ENCODE data around the genes FXN, TJP2 and PTAR1.

- PRO-cap = no peak
Observed at GRCh38 chr9:68904160-68904994, 109.5 kb downstream of the PRKACG start.

- PRO-cap = no peak
Observed at GRCh38 chr9:68950155-68950689, 63.7 kb downstream of the PRKACG start.

- PRO-cap = no peak
Observed at GRCh38 chr9:68973684-68974089, 40.2 kb downstream of the PRKACG start.

GRCh38 chr9:69035617-69036349 lies at the start of gene FXN:
FXN (plus strand) TSS chr9:69035752.
- PRO-cap = bidirectional peak, plus-strand start at chr9:69035752, minus-strand start at chr9:69035923

DNA sequence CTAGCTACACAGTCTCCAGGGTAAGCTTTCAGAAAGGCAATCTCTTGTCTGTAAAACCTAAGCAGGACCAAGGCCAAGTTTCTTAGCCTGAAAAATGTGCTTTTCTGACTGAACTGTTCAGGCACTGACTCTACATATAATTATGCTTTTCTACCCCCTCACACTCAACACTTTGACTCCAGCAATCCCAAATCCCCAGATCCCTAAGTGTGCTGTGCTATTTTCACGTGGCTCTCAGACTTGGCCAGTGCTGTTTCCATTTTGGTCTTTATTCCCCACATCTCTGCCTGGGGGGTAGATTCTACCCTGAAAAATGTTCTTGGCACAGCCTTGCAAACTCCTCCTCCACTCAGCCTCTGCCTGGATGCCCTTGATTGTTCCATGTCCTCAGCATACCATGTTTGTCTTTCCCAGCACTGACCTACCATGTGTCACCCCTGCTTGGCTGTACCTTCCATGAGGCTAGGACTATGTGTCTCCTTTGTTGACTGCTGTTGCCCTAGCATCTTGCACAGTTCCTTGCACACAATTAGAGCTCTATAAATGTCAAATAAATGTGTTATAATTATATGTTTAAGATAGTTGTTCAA lies 43.0 kb downstream of the FXN start:
- PRO-cap = no peak

DNA sequence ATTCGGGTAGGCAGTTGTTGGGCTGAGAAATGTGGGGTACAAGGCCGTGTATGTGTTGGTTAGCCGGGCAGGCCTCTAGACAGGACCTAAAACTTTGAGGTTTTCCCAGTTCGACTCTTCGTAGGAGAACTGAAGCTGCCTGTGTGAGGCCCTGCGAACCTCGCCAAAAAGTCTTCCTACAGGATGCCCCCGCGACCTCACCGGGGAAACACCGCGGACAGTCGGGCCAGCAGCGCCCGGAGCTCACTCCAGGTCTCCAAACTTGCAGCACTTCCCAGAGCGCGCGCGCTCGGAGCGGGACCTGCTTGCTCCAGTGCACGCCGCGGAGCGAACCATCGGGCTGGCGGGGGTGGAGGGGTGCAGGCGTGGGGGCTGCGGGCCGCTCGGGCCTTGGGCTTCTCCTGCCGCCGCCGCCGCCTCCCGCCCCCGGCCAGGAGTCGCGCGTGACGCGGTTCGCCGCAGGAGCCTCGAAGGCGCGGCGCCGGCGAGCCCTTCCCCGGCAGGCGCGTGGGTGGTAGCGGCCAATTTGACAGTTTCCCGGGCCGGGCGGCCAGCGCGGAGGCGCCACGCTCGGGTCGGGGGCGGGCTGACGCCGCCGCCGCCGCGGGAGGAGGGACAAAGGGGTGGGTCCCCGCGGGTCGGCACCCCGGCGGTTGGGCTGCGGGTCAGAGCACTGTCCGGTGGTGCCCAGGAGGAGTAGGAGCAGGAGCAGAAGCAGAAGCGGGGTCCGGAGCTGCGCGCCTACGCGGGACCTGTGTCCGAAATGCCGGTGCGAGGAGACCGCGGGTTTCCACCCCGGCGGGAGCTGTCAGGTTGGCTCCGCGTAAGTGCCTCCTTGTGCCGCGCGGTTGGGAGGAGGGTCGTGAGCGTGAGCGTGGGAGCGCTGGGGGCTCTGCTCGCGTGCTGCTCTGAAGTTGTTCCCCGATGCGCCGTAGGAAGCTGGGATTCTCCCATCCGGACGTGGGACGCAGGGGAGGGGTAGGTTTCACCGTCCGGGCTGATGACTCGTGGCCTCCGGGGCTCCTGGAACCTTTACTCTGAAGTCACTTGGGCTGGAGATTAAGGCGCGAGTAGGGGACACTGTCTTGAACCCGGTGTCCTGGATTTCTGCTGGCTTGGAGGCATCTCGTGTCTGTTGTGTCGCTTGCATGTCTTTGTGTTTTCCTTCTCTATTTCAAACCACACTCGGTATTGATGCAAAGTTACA lies at the start of gene TJP2:
TSS of gene TJP2 (plus strand) at position 668 of the 1,207 bp plus-strand sequence.
- PRO-cap = bidirectional peak, plus-strand start at position 673 of the sequence, minus-strand start at position 528 of the sequence

DNA sequence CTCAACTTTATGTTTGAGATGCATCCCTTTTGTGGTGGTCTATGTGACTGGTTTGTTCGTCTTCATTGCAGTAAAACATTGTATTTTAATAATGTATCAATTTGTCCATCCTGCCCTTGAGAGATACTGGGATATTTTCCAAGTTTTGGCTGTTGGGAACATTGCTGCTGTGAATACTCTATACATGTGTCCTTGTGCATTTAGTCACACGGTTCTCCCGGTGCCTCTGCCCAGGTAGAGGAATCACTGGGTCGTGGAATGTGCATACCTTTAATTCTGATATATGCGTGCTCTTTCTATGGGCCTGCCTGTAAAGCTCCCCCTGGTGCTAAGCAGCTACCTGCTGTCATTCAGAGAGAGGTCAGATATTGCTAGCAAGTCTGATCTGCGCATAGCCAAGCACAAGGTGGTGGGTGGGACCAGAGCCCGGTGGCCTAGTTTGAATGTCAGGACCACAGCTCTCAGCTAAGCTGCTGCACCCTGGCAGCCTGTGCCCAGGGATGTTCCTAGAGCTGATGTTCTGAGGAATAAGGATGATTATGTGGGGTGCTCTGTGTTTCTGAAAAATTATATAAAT lies 33.3 kb downstream of the TJP2 start:
- PRO-cap = no peak

GRCh38 chr9:69325465-69325939 lies 487 bp downstream of the ENTREP1 start:
- PRO-cap = no peak

- PRO-cap = no peak
Observed at GRCh38 chr9:69376617-69376958, 51.6 kb downstream of the ENTREP1 start.

DNA sequence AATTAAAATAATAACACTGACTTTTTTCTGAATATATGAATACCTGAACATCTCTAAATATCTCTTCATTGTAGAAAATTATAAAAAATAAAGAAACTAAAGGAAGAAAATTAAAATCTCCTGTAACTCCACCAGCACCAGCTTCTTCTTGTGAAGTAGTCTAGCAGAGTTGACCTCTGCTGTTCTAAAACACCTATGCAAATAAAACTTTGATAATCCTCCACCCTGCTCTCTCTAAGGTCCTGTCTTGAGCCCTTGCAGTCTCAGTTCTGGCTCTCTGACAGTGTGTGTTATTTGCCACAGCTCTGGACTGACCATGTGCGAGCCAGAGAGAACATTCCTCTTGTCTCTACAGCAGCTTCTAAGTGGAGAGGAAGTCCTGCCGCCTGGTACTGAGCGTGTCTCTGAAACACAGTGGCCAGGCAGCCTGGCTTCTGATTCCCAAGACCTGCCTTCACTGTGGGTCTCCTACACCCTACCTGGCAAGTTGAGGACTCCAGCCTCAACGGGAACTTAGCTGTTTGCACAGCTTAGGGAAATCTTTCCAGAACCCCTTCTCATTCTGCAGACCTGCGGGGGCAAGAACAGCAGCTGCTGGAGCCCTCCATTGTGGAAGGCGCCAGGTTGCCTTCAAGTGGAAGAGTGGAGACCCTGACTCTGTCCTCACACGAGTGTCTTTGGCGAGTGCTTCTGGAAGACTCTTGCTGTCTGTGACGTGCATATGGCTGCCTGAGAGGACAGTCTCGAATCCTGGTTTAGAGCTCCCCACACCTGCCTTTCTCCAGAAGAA lies 61.7 kb downstream of the ENTREP1 start:
- PRO-cap = no peak

DNA sequence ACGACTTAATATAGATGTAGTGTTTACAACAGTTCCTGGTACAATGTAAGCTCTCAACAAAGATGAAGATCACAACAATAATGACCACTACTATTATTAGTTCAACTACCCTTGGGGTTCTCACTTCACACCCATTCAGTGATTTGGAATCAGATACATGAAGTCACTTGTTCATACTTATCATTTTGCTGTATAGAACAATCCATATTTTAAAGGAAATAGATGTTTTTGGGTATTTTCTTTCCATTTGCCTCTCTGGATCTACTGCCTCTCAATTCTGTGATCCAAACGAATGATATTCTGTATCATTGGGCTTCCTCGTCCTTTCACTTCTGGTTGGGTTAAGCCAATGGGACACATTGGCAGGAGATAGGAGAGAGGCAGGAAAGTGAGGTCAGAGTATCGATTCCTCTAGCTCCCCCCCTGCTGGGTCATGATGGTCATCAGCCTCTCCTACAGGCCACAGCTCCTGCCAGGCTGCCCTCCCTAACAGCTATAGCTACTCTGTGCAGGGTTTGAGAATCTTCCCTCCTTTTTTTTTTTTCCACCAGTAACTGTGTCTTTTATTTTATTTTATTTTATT lies 39.5 kb downstream of the APBA1 start:
- PRO-cap = no peak

DNA sequence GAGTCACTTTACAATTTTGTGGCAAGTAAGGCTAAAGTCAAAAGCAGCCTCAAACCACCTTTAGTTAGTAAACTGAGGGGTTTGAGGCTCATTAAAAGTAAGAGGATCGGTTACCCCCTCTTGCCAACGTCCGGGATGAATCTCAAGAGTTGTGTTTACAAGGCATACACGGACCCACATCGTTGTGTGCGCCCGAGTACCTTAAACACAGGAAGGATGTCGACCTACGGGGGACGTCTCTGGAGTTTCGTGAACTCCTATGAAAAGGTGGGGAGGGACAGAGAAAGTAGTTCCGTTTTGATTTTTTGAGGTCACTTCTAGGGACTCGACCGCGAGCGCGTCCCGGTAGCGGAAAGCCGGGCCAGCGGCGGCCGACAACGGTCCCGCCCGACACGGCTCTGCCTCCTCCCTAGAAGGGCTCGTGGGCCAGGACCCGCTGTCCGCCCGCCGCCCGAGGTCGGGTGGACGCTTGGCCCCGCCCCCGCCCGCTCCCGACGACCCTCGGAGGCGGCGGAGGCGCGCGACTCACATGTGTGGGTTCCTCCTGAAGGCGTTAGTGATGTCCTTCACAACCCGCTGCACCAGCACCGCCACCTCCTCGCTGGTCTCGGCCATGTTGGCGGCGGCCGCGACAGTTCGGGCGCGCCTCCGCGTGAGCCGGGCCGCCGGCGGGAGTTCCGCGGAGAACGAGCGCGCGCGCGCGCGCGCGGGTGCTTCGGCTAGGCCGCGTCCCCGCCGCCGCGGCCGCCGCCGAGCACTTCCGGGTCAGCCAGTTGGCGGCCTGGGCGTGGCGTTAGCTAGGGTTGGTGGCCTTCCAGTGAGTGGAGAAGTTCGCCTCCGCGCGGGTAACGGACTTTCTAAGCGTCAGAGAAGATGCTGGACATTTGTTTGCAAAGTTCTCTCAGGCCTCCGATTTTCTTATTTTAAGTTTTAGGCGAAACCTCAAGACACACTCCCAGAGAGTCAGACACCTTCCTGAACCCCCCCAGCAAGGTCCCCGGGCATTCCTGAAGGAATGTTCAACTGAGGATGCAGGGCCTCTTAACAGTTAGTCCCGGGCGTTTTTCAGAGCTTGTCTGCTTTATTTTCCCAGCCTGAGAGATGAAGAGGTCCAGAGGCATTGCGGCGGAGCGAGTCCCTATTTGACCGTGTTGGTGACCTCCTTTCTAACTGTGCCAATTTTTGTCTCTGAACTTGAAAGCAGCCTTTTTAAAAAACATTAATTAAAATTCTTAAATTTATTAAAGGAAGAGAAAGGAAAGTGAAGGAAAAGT lies at the start of gene PTAR1:
TSS of gene PTAR1 (minus strand) at position 688 of the 1,274 bp plus-strand sequence.
- PRO-cap = bidirectional peak, plus-strand start at position 204 of the sequence, minus-strand start at position 221 of the sequence; bidirectional peak, plus-strand start at position 353 of the sequence, minus-strand start at position 400 of the sequence; bidirectional peak, plus-strand start at position 820 of the sequence, minus-strand start at position 630 of the sequence

- PRO-cap = no peak
Observed at GRCh38 chr9:69996987-69997447, 46.6 kb upstream of the MAMDC2 start.

- PRO-cap = no peak
Observed at GRCh38 chr9:70058480-70058827, 14.8 kb downstream of the MAMDC2 start.

DNA sequence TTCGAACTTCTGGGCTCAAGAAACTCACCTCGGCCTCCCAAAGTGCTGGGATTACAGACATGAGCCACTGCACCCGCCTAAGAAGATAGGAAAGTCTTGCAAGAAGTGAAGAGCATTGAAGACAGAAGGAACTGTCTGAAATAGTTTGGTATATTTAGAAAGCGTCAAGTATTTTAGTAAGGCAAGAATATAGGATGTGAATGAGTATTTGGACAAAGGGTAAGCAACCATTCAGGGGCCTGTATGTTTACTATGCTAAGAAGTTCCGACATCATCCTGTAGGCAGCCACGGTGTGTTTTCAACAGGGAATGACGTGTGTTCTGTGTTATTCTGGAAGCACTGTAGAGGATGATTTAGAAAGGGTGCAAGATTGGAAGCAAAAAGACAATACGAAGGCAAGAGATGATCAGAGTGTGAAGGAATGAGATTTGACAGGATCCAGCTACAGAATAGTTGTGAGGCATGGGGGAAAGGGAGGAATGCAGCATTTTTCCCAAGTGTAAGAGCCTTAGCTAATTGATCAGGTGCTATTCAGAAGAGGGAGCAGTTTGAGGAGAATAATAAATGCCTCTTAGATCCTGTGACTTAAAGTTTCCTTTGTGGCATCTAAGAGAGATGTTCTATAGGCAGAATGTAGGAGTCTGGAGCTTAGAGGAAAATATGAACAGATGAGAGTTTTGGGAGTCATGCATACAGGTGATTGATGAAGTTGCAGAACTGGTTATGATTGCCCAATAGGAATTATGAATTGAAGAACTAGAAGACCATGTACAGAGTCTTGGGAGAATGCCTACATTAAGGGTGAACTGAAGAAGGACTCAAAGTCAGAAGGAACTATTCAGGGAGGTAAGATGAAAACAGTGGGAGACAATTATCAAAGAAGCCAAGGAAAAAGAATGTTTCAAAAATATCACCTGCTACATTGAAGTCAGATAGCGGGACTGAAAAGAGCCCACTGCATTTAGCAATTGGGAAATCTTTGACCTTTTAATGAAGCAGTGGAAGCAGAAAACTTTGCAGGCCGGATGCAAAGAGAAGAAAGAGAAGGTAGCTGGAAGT lies 2.5 kb downstream of the SMC5 start:
- PRO-cap = no peak

GRCh38 chr9:70404859-70405101 lies 9.7 kb downstream of the KLF9 start:
- PRO-cap = no peak

DNA sequence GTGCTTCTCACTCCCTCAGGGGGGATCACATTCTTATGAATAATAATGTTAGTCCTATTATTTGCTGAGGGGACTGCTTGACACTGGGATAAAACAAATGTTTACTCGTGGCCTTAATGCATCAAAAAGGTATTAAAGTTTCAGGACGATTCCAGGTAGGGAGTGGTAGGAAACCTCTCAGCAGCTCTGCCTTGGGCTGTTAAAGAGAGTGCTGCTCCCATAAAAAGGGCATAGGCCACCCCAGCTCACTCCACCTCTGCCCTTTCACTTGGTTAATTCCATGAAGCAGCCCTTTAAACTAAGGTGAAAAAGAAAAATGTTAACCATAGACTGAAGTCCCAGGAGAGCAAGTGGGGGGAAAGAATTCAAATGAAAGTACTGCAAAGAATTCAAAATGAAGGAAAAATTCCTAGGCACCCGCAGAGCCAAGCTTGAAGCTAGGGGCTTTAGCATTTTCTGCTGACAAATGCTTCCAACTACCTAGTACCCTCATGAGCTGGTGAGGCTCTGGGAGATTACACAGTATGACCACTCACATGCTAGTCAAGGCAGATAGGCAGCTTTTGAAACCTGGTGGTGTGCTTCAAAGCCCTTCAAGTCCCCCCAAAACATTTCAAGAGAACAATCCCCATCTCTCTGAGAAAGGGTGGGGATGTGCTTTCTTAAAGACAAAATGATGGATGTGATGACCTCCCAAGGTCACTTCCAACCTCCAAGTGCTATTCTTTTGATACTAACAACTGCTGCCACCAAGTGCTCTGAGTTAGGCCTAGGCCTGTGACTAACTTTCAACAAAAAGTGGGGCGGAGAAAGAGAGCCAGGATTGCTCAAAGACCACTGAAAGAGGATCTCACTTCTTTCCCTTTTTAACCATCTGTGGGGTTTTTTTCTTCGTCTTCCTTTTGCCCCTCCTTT lies 8.4 kb downstream of the KLF9 start:
- PRO-cap = no peak

DNA sequence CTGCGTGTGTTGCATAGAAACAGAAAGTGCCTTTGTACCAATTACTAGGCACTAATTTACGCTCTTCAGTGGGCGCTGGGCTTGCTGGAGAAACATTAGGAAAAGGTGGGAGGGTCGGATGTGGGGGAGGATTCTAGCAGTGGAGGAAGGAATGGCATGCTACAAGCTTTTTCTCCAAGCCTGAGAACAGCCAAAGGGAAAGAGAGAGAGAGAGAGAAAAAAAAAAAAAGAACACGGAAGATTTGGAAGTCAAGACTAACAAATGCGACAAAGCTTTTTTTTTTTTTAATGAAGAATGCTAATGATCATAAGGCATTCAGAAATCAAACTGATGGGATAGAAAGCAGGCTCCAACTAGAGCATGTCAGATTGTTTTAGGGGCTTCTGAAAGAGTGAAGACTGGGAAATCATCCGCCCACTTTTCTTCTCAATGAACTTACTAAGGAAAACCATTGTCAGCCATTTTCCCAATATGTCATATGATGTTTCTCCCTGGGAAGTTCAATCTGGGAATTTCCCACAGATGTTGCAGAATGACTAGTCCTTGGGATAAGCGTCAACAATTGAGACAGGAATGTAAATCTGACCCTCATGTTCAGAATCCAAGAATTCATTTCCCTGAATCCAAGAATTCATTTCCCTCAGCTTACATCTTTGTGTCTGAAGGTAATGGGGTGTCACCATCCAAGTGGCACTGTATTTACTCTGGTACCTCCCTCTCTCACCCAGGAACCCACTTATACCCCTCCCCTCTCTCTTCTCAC lies 7.6 kb downstream of the KLF9 start:
- PRO-cap = no peak

DNA sequence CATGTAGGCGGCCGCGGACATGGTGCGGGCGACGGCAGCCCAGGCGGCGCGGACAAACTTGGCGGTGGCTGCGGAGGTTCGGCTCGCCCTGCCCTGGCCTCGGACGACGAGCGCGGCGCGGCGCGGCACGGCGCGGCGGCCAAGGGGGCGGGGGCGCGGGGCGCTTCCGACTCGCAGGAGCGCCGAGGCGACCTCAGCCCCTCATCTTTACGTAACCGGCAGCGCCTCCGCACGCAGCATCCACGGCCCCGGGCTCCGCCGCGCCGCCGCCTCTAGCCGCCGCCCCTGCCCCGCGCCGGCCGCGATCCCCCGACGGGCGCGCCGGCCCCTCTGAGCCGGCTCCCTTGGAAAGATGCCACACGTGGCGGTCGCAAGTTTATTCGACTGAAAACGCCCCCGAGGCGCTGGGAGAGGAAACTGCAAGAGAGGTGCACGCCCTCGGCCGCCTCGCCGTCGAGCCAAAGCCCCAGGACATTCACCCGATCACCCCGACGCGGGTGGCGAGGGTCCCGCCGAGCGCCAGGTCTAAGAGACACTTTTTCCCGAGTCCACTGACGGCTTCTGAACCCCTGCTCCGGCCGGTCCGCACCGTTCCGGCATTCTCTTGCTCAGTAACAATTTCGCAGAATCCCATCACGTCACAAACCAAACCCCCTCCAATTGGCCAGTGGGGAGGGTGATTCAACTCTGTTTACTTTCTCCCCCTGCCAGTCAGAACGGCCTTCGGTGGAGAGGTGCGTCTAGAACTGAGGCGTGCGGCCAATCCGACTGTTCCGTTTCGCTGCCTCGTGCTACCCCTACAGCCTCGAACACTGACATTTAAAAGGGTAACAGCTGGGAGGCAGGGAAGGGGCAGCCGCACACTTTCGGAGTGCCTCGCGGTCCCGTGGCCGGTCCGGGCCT lies 863 bp downstream of the KLF9 start:
- PRO-cap = bidirectional peak, plus-strand start at position 204 of the sequence, minus-strand start at position 105 of the sequence; bidirectional peak, plus-strand start at position 710 of the sequence, minus-strand start at position 606 of the sequence

GRCh38 chr9:70479685-70480164 lies 65.3 kb upstream of the KLF9 start:
- PRO-cap = no peak